ENCODE measurements around a stretch of chr14.

GRCh38 chr14:101763107-101763432 lies 1.6 kb downstream of the PPP2R5C start:
- PRO-cap, result no peak
CAGE:
- cytosol, long polyA plus RNA, result no peak
- long polyA plus RNA, result no peak
- nucleus, long polyA plus RNA, result no peak

DNA sequence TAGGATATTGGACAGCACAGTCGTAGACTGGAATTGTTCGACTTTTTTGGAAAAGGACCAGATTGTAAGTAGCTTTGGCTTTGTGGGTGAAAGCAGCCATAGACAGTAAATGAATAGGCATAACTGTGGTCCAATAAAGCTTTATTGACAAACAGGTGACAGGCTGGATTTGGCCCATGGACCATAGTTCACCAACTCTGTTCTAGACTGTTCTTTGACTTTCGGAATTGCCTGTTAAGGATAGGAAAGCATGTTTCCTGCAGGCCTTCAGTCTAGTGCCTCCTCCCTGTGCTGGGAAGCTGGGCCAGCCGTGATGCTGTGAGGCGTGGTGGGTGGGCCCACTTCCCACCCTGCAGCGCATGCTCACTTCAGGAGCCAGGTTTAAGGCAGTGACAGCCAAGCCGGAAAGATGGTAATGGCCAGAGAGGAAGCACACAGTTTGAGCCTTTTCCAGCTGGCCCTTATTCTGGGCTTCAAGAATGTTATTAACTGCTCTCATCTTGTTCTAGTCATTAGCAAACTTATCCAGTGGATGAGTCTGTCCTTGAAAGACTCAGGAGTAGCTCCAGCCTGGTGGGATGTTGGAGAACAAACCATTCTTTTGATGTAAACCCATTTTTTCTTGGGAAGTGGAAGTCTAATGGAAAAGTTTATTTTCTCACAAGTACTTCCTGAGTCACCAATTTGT lies 51.9 kb downstream of the PPP2R5C start:
- PRO-cap, result no peak
CAGE:
- cytosol, long polyA plus RNA, result no peak
- long polyA plus RNA, result no peak
- nucleus, long polyA plus RNA, result no peak

DNA sequence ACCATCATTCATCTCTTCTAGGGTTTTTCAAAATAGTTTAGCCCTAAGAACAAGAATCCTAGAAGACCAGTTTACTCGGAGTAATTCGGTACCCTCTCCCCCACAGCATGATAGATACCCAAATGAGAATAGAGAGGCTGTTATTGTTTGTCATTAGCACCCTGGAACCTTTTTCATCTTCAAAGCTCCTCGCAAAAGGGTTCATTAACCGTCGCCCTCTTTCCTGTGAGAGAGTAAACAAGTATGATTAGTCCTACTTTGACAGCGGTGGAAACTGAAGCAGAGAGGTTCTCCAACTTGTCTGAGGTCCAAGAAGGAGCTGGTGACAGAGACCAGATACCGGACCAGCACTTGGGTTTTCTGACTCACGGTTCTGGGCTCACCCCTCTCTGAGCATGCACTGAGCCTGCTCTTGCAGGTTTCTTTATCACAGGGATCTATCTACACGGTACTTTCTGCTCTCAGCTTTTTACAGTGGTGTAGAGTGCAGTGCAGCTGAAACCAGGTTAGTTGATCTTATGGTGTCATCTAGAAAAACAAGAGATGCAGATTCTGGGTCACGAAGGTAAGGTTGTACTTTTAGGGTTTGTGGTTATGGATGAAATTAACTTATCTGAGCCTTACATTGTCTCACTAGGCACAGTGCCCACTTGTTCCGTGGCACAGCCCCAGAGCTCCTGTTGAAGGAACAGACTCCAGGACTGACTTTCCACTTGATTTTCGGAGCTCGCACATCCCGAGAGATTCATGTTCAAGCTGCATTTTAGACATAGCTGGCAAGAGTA lies 62.1 kb downstream of the PPP2R5C start:
- PRO-cap, result no peak
CAGE:
- cytosol, long polyA plus RNA, result no peak
- long polyA plus RNA, result no peak
- nucleus, long polyA plus RNA, result no peak

DNA sequence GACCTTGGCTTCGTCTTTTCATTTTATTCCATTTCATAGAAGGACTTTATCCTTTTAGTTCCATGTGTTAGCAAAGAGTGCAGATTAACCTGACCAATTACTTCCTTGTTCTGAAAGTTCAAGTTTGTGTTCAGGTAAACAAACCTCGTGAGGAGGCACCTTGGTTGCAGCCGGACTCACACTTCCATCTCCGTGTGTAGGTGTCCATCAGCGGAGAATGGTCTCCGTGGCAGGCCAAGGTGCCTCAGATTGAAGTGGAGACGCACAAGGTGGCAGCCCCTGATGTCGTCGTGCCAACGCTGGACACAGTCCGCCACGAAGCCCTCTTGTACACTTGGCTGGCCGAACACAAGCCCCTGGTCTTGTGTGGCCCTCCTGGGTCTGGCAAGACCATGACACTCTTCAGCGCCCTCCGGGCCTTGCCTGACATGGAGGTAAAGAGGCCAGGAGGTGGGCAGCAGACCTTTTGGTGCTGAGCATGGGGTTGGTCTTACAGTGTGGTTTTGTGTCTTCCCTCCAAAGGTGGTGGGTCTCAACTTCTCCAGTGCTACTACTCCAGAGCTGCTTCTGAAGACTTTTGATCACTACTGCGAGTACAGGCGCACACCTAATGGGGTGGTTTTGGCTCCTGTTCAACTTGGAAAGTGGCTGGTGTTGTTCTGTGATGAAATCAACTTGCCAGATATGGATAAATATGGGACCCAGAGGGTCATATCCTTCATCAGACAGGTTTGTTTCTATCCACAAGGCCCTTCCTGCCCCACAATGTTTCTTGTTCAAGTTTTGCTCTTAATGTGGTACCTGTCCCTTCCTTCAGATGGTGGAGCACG lies 52.4 kb downstream of the DYNC1H1 start:
- PRO-cap, result no peak
CAGE:
- cytosol, long polyA plus RNA, result no peak
- long polyA plus RNA, result no peak
- nucleus, long polyA plus RNA, result no peak

GRCh38 chr14:102019836-102020582 lies 55.6 kb downstream of the DYNC1H1 start:
- PRO-cap, result no peak
CAGE:
- cytosol, long polyA plus RNA, result no peak
- long polyA plus RNA, result no peak
- nucleus, long polyA plus RNA, result no peak

GRCh38 chr14:102076849-102077302 lies 10.0 kb downstream of the HSP90AA1 start:
- PRO-cap, result no peak
CAGE:
- cytosol, long polyA plus RNA, result no peak
- long polyA plus RNA, result no peak
- nucleus, long polyA plus RNA, result no peak

DNA sequence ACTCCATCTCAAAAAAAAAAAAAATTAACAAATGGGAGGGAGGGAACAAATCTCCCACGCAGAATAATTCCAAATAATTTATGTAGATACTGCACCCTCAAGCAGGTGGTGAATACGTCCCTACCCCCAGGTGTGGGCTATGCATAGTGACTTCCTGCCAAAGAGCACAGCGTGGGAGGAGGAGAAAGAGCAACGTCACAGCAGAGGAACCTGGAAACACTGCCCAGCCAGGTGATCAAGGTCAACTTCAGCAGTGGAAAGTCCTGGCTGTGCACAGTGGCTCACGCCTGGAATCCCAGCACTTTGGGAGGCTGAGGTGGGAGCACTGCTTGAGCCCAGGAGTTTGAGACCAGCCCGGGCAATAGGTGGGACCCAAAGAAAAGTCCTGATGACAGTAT lies 9.6 kb downstream of the CINP start:
- PRO-cap, result no peak
CAGE:
- cytosol, long polyA plus RNA, result no peak
- long polyA plus RNA, result no peak
- nucleus, long polyA plus RNA, result no peak

DNA sequence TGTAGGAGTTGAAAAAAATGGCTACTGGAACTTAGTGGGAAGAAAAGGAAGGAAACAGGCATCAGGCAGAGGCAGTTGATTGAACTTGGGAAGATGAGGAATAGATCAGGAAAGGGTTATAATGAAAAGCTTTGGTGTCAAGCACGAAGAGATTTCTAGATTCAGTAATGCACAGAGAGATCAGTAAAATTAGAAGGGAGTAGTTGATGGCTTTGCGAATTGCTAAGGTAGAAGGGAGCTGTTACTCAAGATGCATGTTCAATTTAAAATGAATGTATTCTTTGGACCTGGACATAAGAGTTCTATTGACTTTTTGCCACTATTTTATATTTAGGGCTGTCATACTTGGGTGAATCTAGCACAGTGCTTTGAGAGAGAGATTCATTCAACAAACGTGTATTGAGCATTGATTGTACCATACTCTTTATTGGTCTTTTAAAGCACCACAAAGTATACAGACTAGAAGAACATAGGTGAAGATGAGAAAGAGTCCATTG lies 2.1 kb downstream of the TECPR2 start:
- PRO-cap, result no peak
CAGE:
- cytosol, long polyA plus RNA, result no peak
- long polyA plus RNA, result no peak
- nucleus, long polyA plus RNA, result no peak

GRCh38 chr14:102408260-102409353 lies 45.9 kb downstream of the TECPR2 start:
- PRO-cap, result no peak
CAGE:
- cytosol, long polyA plus RNA, result no peak
- long polyA plus RNA, result no peak
- nucleus, long polyA plus RNA, result no peak

- PRO-cap, result no peak
CAGE:
- cytosol, long polyA plus RNA, result no peak
- long polyA plus RNA, result no peak
- nucleus, long polyA plus RNA, result no peak
Measured at GRCh38 chr14:102455381-102455633, 54.3 kb downstream of the ANKRD9 start.

DNA sequence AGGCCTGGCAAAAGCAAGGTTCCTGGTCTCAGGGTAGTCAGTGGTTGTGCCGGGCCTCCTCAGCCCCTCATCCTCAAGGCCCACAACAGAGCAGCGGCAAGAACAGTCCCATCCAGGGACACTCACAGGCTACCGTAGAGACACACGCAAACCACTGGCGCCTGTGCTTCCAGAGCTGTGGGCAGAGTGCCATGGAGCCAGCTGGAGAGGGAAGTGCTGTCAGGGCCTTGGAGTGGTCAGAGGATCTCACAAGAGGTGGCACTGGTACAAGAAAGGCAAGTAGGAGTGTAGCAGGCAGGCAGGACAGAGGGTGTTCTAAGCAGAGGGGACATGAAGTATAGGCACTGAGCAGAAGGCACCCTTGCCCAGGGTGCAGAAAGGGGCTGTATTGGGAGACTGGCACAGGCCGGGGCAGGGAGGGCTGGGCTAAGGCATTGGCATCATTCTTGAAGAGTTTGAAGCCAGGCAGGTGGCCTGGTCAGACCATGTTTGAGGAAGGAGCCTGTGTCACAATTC lies 34.6 kb downstream of the ANKRD9 start:
- PRO-cap, result no peak
CAGE:
- cytosol, long polyA plus RNA, result no peak
- long polyA plus RNA, result no peak
- nucleus, long polyA plus RNA, result no peak

- PRO-cap, result bidirectional peak, plus-strand start at chr14:102508699, minus-strand start at chr14:102508498
CAGE:
- cytosol, long polyA plus RNA, result no peak
- long polyA plus RNA, result no peak
- nucleus, long polyA plus RNA, result no peak
Measured at GRCh38 chr14:102508224-102508750, 1.3 kb downstream of the ANKRD9 start.

DNA sequence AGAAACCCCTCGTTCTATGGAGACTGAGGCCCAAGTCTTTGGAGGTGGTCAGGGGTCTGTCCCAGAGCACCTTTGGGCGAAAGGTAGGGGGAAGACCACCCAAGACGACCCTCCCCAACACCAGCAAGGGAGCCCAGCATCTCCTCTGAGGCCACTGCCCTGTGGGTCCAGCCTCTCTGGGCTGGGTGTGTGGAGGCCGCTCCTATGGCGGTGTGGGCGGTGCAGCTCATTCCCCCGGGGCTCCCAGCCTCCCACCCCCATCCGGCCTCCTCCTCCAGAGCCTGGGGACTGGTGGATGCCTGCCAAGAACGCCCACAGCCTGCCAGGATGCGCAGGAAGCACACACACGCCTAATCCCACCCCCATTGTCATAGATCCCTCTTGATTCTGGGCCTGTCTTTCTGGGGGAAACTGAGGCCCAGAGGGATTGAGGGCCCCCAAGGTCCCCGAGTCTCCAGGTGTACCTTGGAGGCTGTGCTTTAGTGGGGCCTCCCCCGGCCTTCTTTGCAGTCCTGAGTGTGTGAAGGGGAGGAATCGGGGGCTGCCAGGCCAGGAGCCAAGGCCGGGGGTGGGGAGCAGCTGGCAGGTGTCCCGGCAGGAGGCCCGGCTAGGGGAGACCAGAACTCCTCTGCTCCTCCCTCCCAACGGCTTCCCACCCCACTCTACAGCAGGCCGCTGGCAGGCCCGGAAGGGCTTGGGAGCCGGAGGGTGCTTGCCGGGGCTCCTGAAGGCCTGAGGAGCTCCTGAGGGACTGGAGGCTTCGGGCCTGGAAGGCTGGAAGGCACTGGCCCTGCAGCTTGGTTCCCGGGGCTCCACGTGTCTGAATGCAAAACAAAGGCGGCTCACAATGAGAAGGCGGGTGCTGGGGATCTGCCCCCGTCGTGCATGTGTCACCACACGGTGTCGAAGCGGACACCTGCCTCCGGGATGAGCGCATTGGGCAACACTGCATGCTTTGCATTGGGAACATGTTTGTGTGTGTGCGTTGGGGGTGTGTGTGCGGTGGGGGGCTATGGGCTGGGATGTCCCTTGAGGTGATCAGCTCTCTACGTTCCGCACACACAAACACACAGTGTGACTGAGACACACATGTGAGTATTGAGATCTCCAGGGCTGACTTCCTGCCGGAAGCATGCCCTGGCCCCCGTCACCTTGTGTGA lies 30.6 kb upstream of the ANKRD9 start:
- PRO-cap, result no peak
CAGE:
- cytosol, long polyA plus RNA, result no peak
- long polyA plus RNA, result no peak
- nucleus, long polyA plus RNA, result no peak

GRCh38 chr14:102554591-102555526 lies 37.6 kb upstream of the RCOR1 start:
- PRO-cap, result no peak
CAGE:
- cytosol, long polyA plus RNA, result no peak
- long polyA plus RNA, result no peak
- nucleus, long polyA plus RNA, result no peak

GRCh38 chr14:102579762-102580242 lies 12.6 kb upstream of the RCOR1 start:
- PRO-cap, result no peak
CAGE:
- cytosol, long polyA plus RNA, result no peak
- long polyA plus RNA, result no peak
- nucleus, long polyA plus RNA, result no peak

GRCh38 chr14:102696342-102696951 lies 80.8 kb upstream of the TRAF3 start:
- PRO-cap, result no peak
CAGE:
- cytosol, long polyA plus RNA, result no peak
- long polyA plus RNA, result no peak
- nucleus, long polyA plus RNA, result no peak

- PRO-cap, result no peak
CAGE:
- cytosol, long polyA plus RNA, result no peak
- long polyA plus RNA, result no peak
- nucleus, long polyA plus RNA, result no peak
Measured at GRCh38 chr14:102800136-102800592, 22.9 kb downstream of the TRAF3 start.

DNA sequence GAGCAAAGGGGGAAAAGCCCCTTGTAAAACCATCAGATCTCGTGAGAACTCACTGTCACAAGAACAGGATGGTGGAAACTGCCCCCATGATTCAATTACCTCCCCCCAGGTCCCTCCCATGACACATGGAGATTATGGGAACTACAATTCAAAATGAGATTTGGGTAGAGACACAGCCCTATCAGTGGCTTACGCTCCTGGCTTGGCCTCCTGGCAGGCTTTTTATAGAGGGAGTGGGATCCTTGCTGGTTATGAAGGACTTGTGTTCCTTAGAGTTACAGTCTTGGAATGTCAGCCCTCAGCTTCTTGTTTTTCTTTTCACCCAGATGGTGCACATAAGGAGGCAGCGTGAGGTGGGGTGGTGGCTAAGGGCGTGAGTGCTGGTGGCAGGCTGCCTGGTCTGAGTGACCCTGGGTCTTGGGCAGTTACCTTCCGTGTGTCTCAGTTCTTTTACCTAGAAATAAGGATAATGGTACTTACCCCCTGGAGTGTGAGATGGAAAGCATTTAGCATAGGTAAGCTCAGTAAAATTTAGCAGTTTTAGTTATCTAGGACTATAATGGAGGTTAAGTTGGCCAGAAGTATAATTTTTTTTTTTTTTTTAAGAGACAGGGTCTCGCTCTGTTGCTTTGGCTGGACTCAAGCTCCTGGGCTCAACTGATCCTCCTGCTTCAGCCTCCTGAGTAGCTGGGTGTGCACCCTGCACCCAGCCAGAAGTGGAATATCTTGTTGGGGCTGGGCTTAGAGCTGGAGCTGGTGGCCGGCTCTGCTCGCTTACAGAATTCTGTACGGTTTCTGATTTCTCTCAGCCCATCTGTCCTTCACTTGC lies 26.0 kb downstream of the TRAF3 start:
- PRO-cap, result no peak
CAGE:
- cytosol, long polyA plus RNA, result no peak
- long polyA plus RNA, result no peak
- nucleus, long polyA plus RNA, result no peak

DNA sequence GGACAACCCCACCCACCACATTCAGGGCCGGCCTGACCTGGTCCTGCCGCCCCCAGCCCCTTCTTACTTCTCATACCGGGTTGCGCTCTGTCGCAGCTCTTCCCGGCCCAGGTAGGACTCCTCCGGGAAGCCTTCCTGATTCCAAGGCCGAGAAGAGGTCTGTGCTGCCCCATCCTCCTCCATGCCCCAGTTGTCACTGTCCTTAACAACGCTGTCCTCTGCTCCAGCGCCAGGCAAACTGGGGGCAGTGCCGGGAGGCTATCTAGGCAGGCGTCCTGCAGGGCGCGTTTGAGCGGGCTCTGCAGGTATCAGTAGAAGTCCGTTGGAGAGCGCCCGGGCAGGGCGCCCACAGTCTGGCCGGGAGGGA lies 714 bp downstream of the AMN start:
- PRO-cap, result no peak
CAGE:
- cytosol, long polyA plus RNA, result no peak
- long polyA plus RNA, result no peak
- nucleus, long polyA plus RNA, result no peak

DNA sequence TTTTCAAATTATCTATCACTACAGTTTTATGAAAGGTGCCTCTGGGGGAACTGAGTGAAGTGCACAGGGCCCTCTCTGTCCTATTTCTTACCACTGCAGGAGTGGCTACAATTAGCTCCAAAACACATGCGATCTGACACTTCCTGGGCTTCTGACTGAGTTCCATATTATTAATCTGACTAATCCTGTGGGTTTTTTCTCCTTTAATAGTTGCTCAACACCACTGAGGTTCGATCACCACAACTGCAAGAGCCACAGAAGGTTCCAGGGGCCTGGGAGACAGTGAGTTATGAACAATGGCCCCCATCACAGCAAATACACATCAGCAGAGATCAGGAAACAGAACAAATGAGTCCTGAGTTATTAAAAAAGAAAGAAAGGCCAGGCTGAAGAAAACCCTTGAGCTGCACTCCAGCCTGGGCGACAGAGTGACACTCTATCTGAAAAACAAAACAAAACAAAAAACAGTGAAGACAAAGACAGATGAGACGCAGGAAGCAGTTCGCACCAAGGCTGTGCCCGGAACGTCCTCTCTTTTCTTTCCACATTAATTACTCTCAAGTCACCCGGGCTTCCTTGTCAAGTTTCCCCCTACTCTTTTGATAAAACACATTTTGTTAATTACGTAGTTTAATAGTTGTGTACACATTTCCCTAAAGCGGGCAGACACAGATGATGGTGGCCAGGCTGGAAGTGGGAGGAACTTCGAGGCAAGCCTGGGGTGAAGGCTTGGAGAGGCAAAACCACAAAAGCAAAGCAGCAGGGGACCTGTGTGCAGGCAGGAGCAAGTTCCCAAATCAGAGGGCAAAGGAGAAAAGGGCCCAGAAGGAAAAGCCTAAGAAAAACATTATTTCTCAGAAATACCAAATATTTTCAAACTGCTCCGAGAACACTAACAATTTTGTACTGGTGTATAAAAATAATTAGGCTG lies 42.7 kb downstream of the CDC42BPB start:
- PRO-cap, result no peak
CAGE:
- cytosol, long polyA plus RNA, result no peak
- long polyA plus RNA, result no peak
- nucleus, long polyA plus RNA, result no peak

Measured in A549 (cell line).